ENCODE data around the genes BRI3 and ARPC1B.

DNA sequence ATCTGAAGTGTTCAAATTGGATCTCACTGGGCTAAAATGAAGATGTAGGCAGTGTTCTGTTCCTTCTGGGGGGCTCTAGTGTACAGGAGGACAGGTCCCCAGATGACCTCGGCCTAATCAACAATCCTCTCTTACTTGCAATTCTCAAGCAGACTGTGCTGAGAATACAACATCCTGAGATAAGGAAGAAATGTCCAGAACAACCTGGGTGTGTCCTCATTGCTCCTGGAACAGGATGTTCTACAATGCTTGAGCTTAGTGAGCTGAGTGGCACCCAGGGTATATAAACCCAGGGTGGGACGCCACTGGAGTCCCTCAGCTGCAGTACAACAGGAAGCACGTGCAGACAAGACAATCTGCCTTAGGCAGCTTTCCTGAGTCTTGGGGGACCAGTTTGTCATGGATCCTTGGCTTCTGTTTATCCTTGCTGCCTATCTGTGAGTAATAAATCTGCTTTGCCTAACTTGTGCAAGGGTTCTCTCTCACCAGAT, 27.6 kb upstream of the SLC25A13 start:
- PRO-cap = no peak

DNA sequence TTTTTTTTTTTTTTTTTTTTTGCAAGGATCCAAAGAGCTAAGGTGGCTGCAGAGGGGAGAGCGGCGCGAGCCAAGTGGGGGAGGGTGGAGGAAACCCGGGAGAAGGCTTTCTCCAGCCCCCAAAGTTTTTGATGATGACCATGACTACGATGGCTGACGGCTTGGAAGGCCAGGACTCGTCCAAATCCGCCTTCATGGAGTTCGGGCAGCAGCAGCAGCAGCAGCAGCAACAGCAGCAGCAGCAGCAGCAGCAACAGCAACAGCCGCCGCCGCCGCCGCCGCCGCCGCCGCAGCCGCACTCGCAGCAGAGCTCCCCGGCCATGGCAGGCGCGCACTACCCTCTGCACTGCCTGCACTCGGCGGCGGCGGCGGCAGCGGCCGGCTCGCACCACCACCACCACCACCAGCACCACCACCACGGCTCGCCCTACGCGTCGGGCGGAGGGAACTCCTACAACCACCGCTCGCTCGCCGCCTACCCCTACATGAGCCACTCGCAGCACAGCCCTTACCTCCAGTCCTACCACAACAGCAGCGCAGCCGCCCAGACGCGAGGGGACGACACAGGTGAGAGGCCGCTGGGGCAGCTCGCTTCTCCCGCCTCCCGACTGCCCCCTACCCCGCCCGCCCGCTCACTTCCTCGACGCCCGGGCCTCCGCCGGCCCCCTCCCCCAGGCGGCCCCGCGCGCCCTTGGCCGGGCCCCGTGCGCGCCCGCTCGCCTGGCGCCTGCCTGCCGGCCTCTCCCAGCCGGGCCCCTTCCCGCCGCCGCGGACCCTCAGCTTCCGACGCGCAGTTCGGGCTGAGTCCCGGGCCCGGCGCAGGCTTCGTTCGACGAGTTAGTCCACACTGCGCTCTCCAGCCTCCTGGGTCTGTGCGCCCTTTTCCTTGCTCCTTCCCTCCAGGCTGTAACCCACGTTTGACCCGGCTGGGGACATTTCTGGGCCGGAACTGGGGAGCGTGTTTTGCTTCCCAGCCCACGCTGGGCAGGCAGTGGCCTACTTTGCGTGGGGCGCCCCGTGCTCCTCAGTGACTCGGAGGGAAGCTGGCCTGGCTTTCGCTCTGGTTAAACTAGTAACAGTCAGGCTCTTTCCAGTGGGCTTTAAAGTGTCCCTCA, 851 bp downstream of the DLX6 start:
- PRO-cap = no peak

DNA sequence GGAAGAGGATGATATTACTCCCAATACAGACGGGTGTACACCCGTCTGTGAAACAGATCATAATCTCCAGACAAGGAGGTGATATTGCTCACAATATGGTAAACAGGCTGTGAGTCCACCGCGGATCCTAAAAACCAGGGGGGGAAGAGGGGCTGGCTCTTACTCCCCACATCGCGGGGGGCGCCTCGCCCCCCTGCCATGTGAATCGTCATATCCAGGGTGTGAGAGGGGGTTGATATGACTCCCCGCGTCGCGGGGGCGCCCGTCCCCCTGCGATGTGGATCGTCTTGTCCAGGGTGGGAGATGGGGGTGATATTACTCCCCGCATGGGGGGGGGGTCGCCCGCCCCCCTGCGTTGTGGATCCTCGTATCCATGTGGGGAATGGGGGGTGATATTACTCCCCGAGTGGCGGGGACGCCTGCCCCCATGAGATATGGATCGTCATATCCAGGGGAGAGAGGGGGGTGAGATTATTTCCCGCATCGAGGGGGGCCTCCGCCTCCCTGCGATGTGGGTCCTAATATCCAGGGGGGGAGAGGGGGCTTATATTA, 30.9 kb downstream of the OCM2 start:
- PRO-cap = no peak

- PRO-cap = bidirectional peak, plus-strand start at chr7:97972356, minus-strand start at chr7:97972321
These were observed 18.3 kb downstream of the OCM2 start for GRCh38 chr7:97971289-97972568.

GRCh38 chr7:98234772-98235147, 17.3 kb downstream of the TECPR1 start:
- PRO-cap = no peak

DNA sequence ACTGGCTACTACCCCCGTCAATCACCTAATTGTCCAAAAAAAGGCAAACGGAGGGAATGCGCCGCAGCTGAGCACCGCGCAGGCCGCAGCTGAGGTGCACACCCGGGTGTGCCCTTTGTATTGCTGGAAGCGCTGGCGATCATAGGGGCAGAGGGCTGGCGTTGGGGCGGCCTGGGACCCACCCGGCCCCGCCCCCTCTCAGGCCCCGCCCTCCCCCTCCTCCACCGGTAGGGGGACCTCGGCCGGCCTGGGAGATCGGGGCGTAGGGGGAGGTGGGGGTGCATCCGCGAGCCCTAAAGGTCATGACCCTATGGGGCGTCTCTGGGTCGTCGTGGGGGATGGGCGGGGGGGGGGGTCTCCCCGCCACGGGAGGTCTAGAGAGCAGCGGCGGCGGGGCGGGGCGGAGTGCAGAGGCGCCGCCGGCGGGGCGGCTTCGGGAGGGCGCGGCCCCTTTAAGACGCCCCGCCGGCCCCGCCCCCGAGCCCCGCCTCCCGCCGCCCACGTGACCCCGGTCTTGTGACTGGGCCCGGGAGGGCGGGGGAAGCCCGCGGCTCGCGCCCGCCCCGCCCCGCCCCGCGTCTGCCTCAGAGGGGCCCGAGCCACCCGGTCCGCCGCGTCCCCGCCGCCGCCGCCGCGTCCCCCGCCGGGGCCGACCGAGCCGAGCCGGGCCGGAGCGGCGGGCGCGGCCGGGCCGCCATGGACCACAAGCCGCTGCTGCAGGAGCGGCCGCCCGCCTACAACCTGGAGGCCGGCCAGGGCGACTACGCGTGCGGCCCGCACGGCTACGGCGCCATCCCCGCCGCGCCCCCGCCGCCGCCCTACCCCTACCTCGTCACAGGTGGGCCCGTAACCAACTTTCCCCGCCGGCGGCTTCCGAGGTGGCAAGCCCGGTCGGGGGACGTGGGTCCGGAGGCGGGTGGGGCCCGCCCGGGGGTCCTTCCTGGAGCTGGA, at the start of gene BRI3:
BRI3 (plus strand) TSS at position 587 of the 951 bp plus-strand sequence.
- PRO-cap = bidirectional peak, plus-strand start at position 118 of the sequence, minus-strand start at position 143 of the sequence; bidirectional peak, plus-strand start at position 587 of the sequence, minus-strand start at position 443 of the sequence

GRCh38 chr7:98398509-98399564, 2.1 kb downstream of the BAIAP2L1 start:
- PRO-cap = no peak

DNA sequence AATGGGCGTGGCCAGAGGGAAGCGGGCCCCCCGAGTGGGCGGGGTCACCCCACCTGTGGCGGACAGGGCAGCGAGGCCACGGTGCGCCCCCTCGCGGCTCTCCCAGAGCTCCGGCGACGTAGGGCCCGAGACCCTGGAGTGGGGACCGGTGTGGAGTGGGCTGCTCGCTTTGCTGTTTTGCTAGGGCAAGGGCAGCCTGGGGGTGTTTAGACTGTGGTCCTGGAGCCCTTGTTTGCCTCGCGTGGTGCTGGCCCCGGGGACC, 286 bp upstream of the BAIAP2L1 start:
- PRO-cap = no peak

- PRO-cap = no peak
These were observed 114.7 kb downstream of the SMURF1 start for GRCh38 chr7:99029067-99029824.

DNA sequence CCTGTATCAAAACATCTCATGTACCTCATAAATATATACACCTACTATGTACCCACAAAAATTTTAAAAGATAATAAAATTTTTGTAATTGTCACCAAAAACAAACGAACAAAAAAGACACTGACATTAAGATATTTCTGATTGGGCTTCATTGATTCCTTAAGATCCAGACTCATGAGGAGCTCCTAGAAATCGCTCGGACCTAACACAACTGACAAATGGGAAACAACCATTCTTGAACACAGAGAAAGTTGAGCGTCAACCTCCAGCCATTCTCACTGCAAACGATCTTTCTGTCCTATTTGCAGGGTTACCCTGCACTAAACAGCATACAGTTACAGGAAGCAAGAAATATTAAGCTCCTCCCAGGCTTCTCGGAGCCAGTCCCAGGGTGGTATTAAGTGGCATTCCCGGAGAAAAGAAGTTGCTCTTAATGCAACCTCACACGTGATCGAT, 36.5 kb downstream of the SMURF1 start:
- PRO-cap = no peak

GRCh38 chr7:99211529-99212199, 3.7 kb upstream of the KPNA7 start:
- PRO-cap = no peak

DNA sequence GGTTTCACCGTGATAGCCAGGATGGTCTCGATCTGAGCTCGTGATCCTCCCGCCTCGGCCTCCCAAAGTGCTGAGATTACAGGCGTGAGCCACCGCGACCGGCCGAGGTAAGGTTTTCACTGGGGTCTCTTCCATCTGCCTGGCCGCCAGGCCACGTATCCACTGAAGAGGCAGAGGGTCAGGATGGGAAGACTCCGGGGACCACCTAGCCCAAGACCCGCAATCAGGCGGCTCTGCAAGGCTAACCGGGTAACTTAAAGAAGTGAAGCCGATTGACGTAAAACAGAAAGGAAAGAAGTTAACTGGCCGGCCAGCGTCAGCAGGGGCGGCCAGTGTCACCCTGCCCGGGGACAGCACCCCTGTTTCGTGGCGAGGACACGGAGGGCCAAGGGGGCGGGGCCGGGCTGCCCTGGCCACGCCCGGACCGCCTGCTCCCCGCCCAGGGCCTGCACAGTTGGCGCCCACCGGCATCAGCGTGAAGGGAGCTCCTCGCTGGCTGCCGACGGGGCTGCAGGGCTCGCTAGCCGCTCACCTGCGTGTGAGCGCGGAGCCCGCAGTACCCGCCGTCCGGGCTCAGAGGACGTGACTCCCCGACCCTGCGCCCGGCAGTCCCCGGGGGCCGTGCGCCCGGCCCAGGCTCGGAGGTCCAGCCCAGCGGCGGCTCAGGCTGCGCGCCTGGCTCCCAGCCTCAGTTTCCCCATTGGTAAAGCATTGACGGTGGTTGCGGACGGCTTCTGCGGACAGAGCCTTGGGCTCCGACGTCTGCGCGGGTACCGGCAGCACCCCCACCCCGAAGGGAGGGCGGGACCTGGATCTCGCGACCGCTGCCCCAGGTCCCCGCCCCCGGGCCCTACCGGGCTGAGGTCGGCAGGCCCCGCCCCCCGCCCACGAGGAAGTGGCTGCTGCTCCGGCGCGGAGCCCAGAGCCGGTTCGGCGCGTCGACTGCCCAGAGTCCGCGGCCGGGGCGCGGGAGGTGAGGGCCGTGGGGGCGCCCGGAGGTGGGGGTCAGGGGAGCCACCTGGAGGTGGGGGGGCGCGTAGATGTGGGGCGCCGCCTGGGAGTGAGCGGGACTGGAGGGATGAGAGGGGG, at the start of gene ARPC1B:
ARPC1B (plus strand) TSS at position 922 of the 1,089 bp plus-strand sequence.
- PRO-cap = unidirectional peak, plus-strand start at position 451 of the sequence; bidirectional peak, plus-strand start at position 922 of the sequence, minus-strand start at position 772 of the sequence

DNA sequence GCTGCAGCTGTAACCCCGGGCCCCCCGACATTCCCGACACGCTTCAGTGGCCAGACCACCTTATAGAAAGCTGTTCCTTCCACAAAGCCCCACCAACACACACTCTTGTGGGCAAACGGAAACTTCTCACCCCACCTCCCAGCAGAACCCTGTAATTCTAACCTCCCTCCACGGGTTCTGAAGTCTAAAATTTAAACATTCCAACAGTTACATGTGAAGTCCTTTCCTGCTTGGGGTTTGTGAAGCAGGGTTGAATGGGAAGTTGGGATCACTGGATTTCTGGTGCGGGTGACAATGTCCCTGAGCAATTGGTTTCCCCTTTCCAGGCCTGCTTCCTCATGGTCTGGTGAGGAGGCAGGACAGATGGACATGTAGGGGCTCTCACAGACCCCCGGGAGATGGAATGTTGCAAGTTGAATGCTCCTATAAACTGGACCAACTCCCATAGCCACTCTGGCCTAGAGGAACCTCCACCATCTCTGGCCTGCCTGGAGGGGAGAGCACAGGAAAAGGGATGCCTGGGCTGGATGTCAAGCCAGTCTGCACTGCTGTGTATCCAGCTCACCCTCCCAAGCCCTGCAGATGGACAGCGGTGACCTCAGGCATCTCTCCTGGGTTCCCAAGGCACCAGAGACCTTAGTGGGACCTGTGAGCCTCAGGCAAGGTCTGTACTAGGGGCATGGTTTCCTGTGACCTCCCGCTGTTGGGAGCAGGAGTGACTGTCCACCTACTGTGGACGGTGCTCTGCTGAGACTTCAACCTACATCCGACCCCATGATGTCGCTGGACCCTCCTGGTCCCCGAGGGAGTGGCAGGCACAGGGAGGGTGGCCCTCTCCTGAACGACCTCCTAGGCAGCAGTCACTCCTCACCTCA, 11.3 kb downstream of the PDAP1 start:
- PRO-cap = no peak

GRCh38 chr7:99406464-99407010, 1.9 kb downstream of the PDAP1 start:
- PRO-cap = no peak

DNA sequence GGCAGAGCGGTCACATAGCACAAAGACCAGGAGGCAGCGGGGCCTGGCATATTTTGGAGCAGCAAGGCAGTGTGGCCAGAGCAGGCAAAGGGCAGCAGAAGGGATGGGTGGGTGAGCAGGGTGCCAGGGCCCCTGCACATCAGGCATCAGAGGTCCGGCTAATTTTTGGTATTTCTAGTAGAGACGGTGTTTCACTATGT, 3.8 kb downstream of the ZNF394 start:
- PRO-cap = no peak

- PRO-cap = bidirectional peak, plus-strand start at chr7:99580454, minus-strand start at chr7:99580256; bidirectional peak, plus-strand start at chr7:99580627, minus-strand start at chr7:99580632; bidirectional peak, plus-strand start at chr7:99580657, minus-strand start at chr7:99580703
These were observed 18.0 kb upstream of the TMEM225B start for GRCh38 chr7:99579775-99580794.

DNA sequence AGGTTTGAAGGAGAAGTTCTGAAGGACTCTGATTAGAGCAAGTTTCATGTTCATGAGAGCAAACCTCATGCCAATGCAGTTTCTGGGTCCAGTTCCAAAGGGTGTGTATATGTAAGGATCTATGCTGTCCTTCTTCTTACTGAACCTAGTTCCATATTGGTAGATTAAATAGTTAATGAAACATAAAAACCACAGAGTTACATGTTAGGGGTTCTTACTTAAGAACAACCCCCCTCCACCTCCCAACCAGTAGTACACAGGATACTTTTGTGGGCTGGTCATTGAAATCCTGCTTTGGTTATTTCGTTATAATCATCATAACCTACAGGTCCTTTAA, 29.7 kb downstream of the CYP3A5 start:
- PRO-cap = no peak

- PRO-cap = no peak
These were observed 14.6 kb downstream of the CYP3A7 start for GRCh38 chr7:99720331-99720801.

DNA sequence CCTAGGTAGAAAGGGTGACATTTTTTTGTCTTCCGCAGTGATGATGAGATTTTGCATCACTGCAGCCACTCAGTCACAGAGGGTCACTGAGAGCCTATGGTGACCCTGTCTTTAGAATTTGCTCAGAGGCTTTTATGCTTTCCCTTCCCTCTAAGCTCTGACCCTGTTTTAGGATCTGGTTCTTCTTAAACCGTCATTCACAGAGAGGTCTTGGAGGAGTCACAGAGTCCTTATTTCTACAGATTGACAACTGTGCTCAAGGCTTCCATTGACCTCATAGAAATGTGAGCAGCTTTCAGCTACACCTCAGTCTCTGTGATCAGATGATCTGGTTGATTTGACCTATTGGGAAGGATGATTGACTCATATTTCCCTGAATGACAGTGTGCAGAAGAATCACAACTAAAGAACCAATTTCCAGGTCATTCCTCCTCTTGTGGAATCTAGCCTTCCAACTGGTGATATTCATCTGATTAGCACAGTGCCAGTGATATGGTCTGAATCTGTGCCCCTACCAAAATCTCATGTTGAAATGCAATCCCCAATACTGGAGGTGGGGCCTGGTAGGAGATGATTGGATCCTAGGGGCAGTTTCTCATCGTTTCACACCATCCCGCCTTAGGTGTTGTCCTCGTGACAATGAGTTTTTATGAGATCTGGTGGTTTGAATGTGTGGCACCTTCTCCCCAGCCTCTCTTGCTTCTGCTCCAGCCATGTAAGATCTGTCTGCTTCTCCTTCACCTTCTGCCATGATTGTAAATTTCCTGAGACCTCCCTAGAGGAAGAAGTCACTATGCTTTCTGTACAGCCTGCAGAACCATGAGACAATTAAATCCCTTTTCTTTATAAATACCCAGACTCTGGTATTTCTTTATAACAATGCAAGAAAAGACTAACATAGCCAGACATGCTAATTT, 3.3 kb downstream of the CYP3A4 start:
- PRO-cap = no peak

GRCh38 chr7:99889837-99890063, 12.9 kb upstream of the OR2AE1 start:
- PRO-cap = no peak